ENCODE measurements around the genes GAD1 and DYNC1I2.

DNA sequence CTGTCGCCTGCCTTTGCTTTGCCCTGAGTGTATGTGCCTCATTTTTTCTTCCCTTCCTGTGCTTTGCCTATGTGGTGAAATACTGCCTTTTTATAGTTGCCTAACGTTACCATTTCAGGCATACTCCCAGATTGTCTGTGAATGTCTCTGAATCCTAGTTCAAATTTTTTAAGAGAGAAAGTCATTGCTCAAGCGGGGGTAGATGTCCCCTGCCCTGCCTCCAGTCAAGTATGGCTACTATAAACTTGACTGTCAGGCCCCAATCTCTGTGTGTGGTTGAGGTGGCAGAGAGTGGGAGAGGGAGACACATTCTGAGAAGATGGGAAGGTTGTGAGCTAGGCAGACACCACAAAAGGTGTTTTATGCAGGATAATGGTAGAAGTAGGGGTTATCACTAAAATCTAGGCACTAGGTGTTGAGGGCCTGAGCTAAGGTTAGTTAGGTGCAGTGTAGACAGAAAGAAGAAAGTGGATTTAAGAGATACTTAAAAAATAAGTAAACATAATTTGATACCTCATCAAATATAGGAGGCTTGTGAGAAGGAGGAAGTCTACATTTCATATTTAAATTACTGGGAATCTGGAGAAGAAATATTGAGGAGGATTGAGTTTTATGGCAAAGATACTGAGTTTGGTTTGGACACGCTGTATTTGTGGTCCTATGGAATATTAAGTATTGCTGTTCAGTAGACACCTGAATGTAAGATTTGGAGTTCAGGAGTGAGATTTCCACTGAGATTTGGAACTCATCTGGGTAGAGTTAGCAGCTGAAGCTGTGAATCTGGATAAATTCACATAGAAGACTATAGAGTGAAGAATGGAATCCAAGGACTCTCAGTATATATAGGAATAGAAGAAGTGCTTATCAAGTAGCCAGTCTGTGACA is 93.6 kb downstream of the UBR3 start:
- PRO-cap, 2 experiments: no peak in any of the 2 experiments

- PRO-cap, 2 experiments: no peak in any of the 2 experiments
Measured at GRCh38 chr2:170062779-170063430, 115.0 kb upstream of the MYO3B start.

DNA sequence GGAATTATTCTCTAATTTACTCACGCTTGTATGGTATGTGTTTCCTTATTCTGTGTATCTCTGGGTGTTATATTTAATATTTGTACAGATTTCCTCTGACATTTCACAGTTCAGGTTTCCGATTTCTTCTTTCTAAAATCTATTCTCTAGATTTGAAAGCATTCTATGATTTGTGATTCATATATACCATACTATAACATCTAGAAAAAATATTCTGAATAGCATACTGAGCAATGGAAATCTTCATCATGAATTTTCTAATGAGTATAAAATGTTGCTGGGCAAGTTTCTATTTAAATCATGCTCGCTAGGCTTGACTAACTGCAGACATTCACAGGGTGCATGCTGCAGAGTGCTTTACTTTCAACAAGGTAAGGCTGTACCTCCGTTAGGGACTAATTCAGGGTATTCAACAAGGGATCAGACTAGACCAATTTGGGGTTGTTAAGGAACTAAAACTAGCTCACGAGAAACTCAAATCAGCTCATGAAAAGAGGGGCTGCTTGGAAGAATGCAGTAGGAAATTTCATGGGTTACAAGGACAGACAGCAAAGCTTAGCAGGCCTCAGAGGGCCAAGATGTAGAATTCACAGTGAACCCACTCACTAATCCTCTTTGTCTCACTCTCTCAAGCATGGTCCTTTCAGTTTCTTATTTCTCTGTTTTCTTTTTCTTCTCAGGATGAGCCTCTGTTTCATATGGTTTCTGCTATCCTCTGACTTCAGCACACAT is 2.0 kb downstream of the MYO3B start:
- PRO-cap, 2 experiments: no peak in any of the 2 experiments

DNA sequence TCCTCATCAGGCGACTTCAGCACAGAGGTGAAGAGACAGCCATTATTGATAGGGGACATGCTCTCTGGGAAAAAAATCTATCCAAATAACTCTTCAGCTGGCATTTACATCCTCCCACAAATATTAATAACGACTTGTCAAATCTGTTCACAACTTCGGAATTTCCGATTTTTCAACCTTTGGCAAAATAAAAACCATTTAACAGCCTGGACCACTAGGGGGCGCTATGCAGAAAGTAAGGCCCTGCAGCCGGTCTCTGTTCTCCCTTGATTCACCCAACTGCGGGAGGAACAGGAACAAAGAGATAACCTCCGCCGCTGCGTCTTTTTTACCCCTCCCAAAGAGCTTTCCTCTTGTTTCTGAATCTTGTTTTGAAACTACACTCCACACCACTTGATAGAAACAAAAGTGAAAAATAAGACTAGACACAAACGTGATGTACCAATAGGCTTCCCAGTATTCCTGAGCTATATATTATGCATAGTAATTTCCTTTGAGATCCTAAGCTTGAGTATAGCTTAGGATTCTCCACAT is 231.1 kb downstream of the MYO3B start:
- PRO-cap, 2 experiments: no peak in any of the 2 experiments

GRCh38 chr2:170751555-170751894 is 18.7 kb upstream of the ERICH2 start:
- PRO-cap, 2 experiments: no peak in any of the 2 experiments

GRCh38 chr2:170816423-170817339 is at the start of gene GAD1:
Gene GAD1 (plus strand): TSS chr2:170816887.
- PRO-cap, 2 experiments: no peak in any of the 2 experiments

DNA sequence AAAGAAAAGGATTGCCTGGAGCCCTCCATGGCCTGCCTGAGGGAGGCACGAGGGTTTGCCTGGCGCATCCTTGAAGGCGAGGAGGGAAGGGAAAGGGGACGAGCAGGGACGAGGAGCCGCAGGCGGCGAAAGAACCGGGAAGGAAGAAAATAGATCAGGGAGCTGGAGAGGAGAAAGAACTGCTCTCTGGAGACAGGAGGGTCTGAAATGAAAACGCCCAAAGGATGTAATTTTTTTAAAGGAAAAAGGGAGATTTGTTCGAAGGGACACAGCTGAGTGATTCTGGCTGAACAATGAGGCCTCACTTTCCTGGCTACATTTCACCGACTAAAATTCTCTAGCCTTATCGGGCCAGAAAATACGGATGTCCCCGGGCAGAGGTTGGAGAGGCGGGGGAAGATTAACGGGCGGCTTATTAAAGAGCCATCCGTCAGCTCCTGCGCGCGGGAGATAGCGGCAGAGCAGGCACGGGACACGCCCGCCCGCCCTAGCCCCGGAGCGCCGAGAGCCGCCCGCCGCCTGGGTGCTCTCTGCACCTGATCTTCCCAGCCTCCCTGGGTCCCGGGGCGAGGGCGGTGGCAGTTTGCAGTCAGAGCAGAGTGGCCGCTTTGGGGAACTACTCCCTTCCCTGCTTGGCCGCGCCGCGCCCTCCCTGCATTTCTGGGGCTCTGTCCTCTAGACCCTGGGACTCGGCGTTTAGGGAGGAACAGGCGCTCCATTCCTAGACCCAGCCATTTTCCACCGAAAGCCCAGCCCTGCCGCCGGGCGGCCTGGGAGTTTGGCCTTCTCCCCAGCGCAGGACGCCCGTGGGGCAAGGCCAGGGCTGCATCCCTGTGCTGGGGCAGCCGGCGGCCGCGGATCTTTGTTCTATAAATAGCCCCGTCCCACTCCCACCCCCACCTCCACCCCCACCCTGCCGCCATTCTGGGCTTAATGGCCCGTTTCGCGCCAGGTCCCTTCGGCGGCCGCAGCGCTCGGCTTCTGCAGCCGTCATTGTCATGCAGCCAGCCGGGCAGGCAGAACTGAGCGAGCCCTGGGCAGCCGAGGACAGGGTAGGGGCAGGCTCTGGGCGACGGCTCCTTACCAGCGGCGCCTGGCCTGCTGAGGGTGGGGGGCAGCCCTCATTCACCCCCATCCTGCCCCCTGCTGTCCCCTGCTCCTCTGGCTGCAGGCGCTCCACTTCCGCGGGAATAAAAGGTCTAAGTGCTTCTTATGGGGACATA is 6.5 kb downstream of the GAD1 start:
- PRO-cap, 2 experiments: no peak in any of the 2 experiments

GRCh38 chr2:170927910-170928719 is 938 bp upstream of the GORASP2 start:
- PRO-cap, 2 experiments: peak in 1 of 2 experiments; most common plus-strand start chr2:170928459 (in 1)

- PRO-cap, 2 experiments: no peak in any of the 2 experiments
Measured at GRCh38 chr2:170986557-170987094, 57.6 kb downstream of the GORASP2 start.

DNA sequence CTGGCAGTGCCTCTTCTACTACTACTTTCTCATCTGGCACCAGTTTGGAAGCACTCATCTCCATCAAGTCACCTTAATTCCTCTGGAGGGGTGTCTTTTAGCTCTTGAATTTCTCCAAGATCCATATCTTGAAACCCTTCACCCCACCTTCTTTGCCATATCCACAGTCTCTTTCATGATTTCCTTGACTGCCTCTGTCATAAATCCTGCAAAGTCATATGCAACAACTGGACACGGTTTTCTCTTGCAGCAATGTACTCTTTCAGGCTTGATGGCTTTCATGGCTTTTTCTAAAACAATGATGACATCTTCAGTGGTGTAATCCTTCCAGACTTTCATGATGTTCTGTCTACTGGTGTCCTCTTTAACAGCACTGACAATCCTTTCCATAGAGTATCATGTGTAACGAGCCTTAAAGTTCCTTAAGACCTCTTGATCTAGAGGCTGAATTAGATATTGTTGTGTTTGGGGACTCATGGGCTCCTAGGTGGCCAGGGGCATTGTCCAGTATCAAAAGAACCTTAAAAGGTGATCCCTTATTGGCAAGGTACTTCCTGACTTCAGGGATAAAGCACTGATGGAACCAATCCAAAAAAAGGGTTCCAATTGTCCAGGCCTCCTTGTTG is 71.9 kb downstream of the GORASP2 start:
- PRO-cap, 2 experiments: no peak in any of the 2 experiments

- PRO-cap, 2 experiments: no peak in any of the 2 experiments
Measured at GRCh38 chr2:171039159-171039725, 110.2 kb downstream of the GORASP2 start.

GRCh38 chr2:171049495-171050295 is 111.0 kb downstream of the TLK1 start:
- PRO-cap, 2 experiments: no peak in any of the 2 experiments

DNA sequence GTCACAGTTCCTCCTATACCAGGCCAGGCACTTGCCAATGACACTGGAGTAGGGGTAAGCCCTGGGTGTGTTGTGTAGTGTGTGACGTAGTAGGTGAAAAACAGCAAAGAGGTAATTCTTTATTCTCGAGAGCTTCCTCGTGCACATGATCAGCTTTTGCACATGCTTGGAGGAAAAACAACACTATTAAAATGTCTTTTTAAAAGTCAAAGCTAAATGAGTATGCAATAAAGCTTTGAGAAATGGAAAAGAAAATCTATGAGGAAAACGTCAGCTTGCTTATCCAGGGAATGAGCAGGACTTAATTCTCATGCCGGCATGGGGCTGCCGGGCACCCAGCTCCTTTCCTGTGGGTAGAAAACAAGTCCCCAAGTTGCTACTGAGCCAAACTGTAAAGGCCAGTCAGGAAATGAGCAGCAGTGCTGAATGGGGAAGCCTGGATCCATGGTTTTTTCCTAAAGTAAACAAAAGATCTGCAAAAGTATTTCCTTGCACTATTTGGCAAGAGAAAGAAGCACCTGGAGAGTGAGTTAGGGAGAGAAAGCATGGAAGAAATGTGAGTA is 117.8 kb downstream of the METTL8 start:
- PRO-cap, 2 experiments: no peak in any of the 2 experiments

- PRO-cap, 2 experiments: no peak in any of the 2 experiments
Measured at GRCh38 chr2:171432882-171433630, 734 bp downstream of the METTL8 start.

- PRO-cap, 2 experiments: no peak in any of the 2 experiments
Measured at GRCh38 chr2:171521337-171521731, 940 bp upstream of the CYBRD1 start.

GRCh38 chr2:171687105-171687595 is at the start of gene DYNC1I2:
Gene DYNC1I2 (plus strand): TSS chr2:171687469.
- PRO-cap, 2 experiments: no peak in any of the 2 experiments

- PRO-cap, 2 experiments: no peak in any of the 2 experiments
Measured at GRCh38 chr2:171699712-171700336, 12.6 kb downstream of the DYNC1I2 start.

GRCh38 chr2:171864397-171864853 is 29.6 kb downstream of the SLC25A12 start:
- PRO-cap, 2 experiments: no peak in any of the 2 experiments

GRCh38 chr2:171939277-171940005 is 17.2 kb downstream of the HAT1 start:
- PRO-cap, 2 experiments: no peak in any of the 2 experiments

- PRO-cap, 2 experiments: no peak in any of the 2 experiments
Measured at GRCh38 chr2:172164970-172165216, 62.2 kb upstream of the DLX2 start.

Measured in cytotoxic T cell (primary cell).